ENCODE measurements around a stretch of chr20.

DNA sequence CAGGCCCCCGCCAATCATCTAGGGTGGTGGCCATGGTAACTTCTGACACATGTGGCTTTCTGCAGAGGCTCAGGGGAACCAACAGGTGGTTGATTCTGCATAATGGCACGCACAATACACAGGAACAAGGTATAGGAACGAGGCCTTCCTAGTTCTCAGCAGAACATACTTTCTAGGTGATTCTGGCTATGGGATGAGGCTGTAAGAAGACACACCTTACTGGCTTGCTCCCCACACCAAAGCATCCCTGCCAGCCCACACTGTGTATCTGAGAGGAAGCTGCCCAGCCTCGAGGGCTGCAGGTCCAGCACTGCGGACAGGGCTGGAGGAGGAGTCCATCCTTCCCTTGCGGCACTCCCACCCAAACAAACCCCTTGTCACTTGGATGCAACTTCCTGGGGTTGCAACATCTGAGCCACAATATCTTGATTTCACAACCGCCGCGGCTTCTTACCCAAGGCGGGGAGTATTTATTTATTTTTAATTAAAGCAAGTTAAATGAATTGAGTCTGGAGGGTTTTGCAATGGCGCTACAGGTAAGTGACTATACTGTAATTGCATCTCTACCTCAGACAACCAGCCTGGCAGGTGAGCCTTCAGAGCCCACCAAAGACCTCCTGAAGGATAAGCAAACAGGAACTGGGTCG is 49.6 kb downstream of the SULF2 start:
- RRBS, result no CpG with 5 or more reads among the region's 12 CpGs

DNA sequence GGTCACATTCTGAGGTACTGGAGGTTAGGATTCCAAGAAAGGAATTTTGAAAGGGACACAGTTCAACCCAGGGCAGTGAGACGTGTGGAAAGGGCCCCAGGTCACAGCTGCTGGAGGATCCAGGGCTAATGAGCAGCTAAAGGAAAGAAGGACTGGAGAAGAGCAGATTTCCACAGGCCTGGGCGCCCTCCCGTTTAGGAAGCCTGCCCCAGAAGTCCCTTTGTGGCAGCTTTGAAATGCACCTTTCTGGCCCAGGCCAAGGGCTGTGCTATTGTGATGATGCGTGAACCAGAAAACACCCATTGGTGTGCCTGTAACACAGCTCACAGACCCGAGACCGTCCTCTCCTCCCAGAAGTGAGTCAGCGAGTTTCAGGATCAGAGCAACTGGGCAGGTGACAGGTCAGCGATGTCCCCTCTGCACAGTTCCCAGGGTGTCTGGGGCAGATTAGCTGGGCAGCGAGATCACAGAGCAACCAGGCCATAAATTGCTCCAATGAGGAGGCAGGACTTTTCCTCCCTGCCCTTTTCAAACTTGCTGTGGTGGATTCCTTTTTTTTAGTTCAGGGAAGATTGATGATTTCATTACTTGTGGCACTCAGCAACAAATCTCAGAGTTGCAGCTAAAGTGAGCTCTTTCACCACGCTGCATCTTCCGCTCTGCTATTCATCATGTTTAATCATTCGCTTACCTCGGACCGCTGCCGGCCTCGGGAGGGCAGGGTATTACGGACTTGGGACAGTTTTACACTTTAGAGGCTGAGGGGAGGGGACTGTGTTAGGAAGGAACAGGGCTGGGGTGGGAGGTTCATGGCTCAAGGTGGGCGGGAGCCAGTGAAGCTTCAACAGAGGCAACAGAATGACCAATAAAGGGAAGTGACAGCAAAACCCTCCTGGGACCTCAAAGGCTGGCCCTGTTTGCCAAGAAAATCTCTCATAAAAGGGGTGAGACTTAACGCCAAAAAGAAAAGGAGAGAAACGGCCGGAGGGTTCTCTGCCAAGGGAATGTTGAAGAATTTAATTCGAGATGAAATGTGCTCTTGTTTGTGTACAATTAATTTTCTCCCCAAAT is 72.1 kb upstream of the SULF2 start:
- RRBS, result no CpG with 5 or more reads among the region's 22 CpGs

DNA sequence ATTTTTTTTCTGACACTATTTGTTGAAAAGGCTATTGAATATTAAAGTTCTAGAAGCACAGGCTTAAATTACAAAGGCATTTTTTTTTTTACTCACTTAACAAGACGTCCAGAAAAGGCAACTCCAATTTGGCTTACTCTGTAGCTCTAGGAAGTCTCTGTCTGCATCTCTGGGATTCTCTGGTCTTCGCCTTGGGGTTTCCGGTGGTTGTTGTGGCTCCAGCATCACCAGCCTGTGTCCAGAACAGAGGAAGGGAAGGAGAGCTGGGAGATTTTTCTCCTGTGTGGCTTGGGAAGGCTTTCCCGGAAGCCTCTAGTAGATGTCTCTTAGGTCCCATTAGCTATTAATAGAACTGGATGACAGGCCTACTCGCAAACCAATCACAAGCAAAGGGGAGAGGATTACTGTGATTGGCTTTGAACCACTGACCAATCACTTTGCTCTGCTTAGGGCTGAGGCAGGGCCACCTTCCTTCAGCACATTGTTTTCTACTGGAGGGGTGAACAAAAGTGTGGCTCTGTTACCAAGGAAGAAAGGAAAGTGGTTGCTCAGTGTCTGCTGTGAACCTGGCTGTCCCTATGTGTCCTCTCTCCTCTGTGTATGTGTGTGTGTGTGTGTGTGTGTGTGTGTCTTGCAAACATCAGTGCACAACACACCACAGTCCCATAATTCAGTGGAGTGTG is 203.4 kb upstream of the SULF2 start:
- RRBS, result no CpG with 5 or more reads among the region's 5 CpGs

- RRBS, result no CpG with 5 or more reads among the region's 10 CpGs
Observed at GRCh38 chr20:48192237-48192644, 407.0 kb upstream of the SULF2 start.

GRCh38 chr20:48195346-48195715 is 410.1 kb upstream of the SULF2 start:
- RRBS, result no CpG with 5 or more reads among the region's 1 CpG

GRCh38 chr20:48275698-48276239 is 490.5 kb upstream of the SULF2 start:
- RRBS, result no CpG with 5 or more reads among the region's 4 CpGs

GRCh38 chr20:48295271-48295857 is 510.1 kb upstream of the SULF2 start:
- RRBS, result no CpG with 5 or more reads among the region's 6 CpGs

DNA sequence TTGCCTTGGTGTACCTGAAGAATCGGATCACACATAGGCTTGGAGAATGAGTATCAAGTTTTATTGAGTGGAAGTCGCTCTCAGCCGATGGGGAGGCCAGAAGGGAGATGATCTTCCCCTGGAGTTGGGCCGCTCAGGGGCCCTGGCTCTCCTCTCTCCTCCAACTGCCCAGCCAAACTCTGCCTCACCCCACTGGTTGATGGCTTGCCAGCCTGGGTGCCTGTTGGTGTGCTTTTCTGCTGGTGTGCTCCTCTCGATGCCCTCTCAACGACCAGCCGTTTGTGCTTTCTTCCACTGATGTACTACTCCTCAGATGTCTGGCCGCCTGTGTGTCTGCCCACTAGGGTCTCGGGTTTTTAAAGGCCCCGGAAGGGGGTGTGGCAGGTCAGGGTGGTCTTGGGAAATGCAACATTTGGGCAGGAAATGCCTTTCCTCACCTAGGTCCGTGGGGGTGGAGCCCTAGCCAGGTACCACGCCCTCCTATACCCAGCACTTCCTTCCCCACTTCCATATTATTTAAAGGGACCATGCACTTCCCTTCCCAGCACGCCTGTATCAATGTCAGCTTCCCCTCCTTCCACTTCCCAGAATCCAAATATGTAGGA is 516.2 kb downstream of the PREX1 start:
- RRBS, result no CpG with 5 or more reads among the region's 13 CpGs

GRCh38 chr20:48648432-48648999 is 179.3 kb downstream of the PREX1 start:
- RRBS, result no CpG with 5 or more reads among the region's 9 CpGs

- RRBS, result no CpG with 5 or more reads among the region's 6 CpGs
Observed at GRCh38 chr20:48649276-48649556, 178.6 kb downstream of the PREX1 start.

DNA sequence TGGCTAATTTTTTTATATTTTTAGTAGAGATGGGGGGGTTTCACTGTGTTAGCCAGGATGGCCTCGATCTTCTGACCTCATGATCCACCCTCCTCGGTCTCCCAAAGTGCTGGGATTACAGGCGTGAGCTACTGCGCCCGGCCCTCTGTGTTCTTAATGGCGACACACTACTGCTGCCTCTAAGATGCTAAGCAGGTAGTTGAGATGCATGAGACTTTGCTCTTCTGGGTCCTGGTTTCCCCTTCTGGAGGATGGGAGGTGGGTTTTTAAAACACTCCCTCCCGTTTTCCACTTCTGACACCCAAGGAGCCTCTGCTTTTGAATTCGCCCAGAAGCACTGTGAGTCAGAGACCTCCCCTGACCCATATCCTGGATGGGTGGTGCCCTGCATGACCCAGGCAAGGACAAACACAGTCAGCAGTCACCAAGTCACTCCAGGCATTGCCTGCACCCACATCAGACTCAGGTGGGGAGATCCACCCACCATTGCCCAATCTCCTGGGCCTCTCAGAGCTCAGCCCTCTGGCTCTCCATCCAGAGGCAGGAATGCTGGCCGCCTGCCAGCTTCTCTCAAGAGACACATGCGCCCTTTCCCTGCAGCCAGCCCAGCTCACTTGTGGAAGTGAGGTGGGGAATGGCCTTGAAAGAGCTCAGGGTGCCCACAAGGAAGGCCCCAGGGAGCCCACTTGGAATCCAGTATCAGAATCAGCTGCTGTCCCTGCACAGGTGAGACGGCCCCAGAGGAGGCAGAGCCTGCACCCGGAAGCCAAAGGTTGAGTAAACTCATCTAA is 130.1 kb downstream of the PREX1 start:
- RRBS, result no CpG with 5 or more reads among the region's 12 CpGs

- RRBS, result no CpG with 5 or more reads among the region's 8 CpGs
Observed at GRCh38 chr20:48719152-48719751, 108.5 kb downstream of the PREX1 start.

DNA sequence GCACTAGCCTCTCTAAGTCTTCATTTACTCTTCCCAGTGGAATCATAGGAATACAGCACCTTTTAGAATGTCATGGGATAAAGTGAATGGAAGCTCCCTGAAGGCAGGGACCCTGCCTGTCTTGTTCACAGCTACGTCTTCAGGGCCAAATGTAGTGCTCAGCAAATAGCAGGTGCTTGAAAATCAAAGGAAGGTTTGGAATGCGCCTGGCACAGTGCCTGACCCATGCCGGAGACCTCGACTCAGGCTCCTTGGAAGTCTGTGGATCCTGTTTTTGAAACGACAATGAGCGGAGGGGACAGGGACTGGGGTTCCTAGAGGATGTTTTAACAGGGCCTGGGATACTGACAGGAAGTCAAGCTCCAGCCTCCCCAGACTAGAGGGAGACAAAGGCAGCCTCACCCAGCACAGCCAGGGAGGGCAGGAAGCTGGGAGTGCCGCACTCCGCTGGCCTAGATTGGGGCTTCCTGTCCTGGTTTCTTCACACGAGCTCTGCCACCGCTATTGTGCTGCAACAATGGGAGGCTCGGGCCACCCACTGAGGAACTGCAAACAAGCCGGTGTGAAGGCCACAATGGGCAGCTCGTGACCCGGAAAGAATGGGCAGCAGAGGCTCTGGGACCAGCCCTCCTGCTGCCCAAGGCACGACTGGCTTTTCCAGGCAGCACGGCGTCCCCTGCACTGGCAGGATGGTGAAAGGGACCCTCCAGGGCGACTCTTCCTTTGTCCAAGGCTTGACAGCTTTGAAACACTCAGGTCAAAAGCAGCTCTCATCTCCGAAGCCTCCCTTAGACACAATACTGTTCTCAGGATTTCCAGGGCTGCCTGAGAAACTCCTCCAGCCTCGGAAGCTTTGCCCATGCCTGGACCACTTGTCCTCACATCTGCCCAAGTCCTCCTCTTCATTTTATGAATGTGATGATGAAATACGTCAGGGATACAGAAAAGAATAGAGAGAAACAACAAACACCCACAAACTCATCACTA is 76.6 kb downstream of the PREX1 start:
- RRBS, result no CpG with 5 or more reads among the region's 21 CpGs

GRCh38 chr20:48908661-48909207 is 12.8 kb upstream of the ARFGEF2 start:
- RRBS, result no CpG with 5 or more reads among the region's 2 CpGs

- RRBS, result 3% methylated on average over 12 of the region's 40 CpGs
Observed at GRCh38 chr20:48921855-48922862, 648 bp downstream of the ARFGEF2 start.

DNA sequence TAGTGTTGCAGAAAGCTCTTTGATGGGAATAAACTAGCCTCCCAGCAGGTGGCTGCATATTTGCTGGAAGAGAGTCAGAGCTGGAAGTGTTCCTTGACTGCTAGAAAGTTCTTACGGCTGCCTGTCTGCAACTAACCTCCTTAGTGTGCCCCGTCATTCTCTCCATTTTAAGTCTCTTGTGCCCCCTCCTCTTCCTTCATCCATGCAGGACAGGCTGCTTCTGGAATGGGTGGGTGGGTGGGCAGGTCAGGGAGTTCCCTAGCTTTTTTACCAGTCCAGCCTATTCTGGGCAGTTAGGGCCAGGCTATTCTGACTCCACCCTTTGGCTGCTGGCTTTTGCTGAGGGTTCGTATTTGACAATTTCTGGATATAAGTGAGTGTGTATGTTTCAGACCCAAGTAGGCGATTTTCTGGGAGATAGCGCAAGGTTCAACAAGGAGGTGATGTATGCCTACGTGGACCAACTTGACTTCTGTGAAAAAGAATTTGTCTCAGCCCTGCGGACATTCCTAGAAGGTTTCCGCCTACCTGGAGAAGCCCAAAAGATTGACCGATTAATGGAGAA is 61.0 kb upstream of the CSE1L start:
- RRBS, result no CpG with 5 or more reads among the region's 9 CpGs

DNA sequence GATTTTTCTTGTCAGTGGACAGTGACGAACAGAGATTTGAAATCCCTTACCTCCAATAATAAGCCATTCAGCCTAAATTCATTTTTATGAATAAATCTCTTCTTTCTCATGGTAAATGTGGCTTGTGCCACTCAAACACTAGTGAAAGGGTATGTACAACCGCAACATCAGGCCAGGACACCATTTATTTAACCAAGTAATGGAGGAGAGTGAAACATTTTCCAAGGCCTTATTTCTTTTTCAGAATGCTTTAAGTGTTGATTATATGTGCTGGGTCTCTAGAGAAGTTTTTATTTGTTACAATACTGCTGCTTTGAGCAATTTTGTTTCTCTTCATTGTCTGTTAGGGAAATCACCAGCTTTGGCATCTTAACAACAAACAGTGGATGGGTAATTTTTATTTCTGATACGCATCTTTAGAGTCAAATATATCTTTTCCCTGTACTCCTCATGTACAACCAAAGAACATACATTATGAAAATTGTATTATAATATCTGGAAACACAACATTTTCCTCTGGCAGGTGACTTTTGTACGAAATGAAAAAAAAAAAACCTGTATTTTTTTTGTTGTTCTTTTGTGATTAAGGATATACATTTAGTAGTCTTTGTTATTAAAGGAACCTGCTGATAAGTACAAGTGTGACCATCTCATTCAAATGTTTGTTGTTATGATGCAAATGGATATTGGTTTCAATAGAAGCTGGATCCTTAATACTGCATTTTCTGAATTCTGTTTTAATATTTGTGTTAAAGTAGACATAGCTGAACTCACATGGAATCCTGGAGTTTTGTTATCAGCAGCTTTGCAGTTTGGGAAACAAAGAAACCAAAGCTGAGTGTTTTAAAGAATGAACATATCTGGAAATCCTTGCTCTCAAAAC is 10.4 kb upstream of the CSE1L start:
- RRBS, result no CpG with 5 or more reads among the region's 4 CpGs

GRCh38 chr20:49046432-49047229 is 519 bp downstream of the CSE1L start:
- RRBS, result 3% methylated on average over 8 of the region's 69 CpGs

- RRBS, result no CpG with 5 or more reads among the region's 9 CpGs
Observed at GRCh38 chr20:49233882-49234182, 14.6 kb downstream of the DDX27 start.

- RRBS, result no CpG with 5 or more reads among the region's 7 CpGs
Observed at GRCh38 chr20:49245659-49246846, 26.8 kb downstream of the DDX27 start.